Vein endothelial cell (primary cell): ENCODE measurements around a stretch of chr1.

DNA sequence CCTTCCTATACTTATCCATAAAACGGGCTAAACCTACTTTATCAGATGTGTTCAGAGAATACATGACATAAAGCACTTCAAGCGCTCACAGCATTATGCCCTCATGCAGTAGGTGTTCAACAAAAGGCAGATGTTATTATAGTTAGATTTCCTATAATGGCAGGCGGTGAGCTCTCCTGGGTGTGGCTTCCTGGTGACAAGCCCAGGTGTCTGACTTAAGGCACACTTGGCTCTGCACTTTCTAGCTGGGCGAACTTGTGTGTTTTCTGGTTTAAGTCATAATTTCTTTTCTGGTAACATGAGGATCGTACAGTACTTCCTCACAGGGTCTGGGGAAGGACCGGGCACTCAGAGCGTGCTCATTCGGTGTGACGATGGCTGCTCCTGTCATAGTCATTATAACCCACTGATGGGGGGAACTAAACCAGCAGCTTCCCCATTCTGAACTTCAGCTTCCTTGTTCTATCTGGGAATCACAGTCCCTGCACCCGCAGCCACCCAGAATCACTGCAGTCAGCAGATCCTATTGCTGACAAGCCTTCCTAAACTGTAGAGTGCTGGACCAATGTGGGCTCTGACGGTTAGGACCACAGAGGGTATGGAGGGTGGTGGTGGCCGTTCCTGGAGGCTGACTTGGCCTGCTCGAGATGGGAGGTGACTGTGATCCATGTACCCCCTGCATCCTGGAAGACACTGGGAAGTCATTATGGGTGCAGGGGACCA lies 52.8 kb downstream of the IGSF21 start:
- CAGE, long polyA plus RNA: no peak

GRCh38 chr1:18385127-18385887 lies 95.4 kb upstream of the KLHDC7A start:
- CAGE, long polyA plus RNA: no peak

GRCh38 chr1:18607530-18607792 lies 23.2 kb upstream of the PAX7 start:
- CAGE, long polyA plus RNA: no peak

GRCh38 chr1:18646543-18647244 lies 16.0 kb downstream of the PAX7 start:
- CAGE, long polyA plus RNA: no peak

DNA sequence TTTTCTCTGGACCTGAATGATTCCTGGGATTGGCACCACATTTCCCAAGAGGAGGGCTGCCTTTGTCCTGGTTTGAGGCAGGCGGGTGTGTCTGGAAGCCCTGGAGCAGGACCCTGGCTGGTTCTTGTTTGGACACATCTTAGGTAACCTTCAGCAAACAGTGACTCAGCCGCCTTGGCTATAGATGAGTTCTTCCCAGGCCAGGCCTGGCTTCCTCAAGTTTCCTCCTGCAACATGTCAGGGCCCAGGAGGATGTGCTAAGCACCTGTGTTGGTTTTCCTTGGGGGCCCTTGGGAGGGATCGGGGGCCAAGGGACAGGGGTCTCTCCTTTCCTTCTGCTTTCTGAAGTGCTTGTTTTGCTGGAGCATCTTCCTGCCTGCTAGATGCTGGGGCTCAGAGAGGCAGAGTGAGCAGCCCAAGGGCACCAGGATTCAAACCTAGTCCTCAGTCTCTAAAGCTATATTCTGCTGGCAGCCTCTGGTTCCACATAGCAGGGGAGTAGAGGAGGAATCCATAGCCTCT lies 38.2 kb downstream of the PAX7 start:
- CAGE, long polyA plus RNA: no peak

DNA sequence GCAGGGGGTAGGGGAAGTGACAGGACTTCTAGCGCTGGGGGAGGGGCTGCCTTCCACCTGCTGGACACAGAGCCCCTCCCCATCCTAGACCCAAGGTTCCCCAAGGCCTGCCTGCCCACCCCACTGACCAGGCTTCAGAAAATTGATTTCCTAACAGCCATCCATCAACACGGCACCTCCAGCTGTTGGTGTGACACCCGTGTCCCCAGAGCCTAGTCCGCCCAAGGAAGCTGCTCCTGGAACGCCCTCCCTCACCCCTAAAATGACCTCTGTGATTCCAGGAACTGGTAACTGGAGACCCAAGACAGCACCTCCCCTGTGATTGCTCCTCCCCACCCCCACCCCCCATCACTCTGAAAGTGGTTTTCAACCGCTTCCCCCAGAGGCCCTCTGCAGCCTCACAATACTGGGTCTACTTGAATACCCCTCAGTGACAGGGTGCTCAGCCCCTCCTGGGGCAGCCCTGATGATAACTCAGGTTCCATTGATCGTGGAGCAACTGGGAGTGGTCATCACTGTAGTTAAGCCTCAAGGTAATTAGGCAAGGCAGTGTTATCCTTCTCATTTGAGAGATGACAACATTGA lies 52.1 kb downstream of the TAS1R2 start:
- CAGE, long polyA plus RNA: no peak

DNA sequence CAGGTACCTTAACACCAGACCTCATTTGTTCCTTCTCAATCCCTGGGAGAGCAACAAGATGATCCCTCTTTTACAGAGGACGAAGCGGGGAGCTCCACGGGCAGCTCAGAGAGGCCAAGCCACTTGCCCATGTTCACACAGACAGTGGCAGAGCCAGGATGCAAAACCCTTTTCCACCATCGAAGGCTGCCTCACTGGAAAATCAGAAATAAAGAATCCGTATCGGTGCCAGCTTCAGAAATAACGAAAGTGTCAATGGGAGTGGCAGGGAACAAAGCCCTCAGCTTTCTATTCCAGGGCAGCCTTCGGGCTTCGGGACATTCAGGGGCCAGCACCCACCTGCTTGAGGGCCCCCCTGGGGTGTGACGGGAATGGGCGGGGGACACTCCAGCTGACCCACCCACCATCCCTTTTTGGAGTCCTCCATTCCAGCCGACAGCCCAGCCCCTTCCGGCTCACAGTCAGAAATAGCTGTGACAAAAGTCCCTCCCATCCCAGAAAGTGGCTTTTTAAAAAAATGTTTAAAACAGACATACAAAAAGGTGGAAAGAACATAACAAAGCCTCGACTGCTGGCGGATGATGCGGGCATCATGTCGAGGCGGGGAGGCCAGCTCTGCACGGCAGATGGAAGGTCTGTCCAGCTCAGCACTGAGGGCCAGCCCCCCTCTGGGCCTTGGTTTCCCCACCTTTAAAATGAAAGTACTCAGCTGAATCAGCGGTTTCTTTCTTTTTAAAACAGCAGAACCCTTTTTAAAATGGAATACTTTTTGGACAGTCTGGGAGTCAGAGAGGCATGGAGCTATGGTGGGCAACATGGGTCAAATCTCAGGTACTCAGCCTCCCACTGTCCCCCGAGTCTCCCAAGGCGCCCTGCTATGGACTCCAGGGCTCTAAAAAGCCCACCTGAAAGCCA lies 5.8 kb downstream of the IFFO2 start:
- CAGE, long polyA plus RNA: no peak

DNA sequence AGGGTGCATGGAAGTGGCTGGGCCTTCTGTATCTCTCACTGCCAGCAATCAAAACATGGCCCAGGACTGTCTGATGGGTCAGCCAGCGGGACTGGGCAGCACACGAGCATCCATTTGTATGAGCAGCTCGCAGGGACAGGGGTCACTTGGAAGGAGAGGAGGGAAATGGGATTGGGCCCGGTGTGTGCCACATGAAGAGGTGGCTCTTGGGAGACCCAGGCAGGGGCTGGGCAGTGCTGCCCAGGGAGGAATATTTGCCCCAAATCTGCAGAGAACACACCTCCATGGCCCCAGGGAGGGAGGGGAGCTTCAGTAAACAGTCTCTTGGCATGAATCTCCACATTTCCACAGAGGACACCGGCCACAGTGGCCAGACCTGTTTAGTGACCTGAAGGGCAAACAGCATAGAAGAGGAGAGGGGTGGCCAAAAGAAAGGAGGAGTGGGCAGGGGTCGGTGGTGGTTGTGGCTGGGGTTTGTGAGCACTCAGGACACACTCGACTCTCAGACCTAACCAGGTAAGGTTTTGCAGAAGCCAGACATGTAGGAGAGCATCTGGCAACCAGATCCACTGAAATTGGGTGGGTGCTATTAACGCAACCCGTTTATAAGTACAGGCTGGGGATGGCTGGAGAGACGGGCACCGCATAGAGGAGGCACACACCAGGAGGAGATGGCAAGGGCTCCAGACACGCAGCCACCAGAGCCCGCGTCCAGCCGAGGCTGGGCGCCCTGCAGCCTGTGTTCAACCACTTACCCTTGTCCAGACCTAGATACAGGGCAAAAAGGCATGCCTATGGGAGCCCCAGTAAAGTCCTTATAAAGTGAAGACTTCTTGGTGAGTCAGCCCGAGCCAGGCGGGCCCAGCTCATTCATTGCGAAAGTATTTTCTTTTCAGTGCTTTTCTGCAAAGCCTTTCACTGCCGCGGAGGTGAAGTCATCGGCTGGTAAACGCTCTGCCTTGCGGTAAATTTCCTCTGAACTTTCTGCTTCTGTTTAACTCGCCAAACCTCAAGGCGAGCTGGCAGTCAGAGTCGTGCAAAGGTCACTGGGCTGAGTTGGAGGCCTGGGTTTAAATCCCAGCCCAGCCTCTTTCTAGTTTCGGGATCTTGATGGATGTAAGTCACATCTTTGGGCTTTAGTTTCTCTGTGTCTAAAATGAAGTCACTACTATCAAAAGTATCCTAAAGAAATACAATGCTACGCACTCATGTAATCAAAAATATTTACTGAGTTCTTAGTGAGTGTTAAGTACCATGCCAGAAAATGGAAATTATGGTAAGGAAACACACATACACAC lies 54.3 kb upstream of the IFFO2 start:
- CAGE, long polyA plus RNA: no peak

GRCh38 chr1:19084450-19084945 lies 125.6 kb downstream of the UBR4 start:
- CAGE, long polyA plus RNA: no peak

GRCh38 chr1:19092509-19093244 lies 117.4 kb downstream of the UBR4 start:
- CAGE, long polyA plus RNA: no peak

DNA sequence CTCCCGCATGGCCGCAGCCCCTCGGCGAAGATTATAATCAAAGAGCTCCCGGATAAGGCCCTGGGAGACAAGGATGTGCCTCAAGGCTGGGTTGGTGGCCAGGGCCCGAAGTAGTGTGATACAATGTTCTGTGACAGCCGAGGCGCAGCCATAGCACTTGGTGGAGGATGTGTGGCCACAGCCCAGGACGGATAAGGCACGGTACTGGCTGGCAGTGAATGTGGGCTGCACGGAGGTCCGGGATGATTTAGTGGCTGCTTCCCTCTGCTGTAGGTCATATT lies 97.6 kb downstream of the UBR4 start:
- CAGE, long polyA plus RNA: no peak

GRCh38 chr1:19161525-19162042 lies 48.5 kb downstream of the UBR4 start:
- CAGE, long polyA plus RNA: no peak

DNA sequence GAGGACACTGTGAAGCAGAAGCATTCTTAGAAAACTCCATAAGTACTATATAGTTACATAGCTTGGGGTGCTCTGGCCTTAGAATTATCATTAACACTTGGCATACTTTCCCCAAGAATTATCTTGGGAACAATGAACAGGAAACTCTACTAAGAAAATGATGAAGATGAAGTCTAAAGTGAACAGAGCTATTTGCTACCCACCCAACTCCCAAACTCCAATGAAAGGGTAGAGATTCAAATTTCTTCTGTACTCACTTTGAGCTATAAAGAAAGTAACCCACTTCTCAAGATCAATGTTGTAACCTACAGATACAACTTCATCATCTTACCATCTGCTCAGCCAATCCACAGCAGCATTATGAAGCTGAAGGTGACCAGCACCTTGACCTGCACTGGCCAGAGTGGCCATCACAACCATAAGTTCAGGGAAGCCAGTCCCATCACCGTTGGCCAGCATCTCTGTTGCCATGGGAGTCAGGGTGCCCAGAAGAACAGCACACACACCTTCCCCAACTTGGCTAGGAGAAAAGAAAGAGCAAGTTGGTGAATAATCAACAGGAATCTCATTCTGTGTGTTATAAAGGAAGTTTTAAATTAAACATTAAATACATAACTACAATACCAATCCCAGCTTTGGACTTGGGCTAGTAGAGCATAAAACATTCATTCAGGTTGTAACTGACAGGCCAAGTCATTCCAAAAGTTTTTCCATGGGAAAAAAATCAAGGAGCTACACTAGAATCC lies 46.0 kb downstream of the UBR4 start:
- CAGE, long polyA plus RNA: no peak

DNA sequence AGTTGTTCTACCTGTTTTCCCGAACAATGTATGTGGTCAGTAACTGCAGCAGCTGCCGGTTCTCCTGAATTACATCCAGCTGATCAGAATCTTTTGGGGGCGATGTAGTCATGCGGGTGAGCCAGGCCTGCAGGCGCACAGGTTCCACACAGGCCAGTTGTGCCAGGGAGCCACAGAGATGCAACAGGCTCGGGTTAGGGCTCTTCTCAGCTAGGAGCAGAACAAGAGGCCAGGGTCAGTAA lies 45.4 kb downstream of the UBR4 start:
- CAGE, long polyA plus RNA: no peak

DNA sequence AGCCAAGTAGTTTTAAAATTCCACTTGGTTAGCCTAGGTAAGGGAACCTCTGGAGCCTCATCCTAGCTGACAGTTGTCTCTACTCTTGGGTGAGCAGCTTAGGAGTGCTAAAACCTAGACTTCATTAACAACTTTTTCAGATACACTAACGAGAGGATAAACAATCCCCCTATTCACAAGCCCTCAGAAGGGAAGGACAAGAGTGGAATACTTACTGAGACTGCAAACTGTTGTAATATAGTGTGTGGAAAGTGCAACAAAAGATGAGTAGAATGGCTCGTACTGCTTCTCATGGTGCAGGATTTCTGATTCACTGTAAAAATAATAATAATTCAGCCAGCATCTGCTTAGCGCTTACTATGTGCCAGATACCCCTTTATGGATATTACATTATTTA lies 8.6 kb downstream of the UBR4 start:
- CAGE, long polyA plus RNA: no peak

- CAGE, long polyA plus RNA: no peak
Measured at GRCh38 chr1:19208642-19209193, 1.3 kb downstream of the UBR4 start.

GRCh38 chr1:19250713-19251270 lies 532 bp downstream of the EMC1 start:
- CAGE, long polyA plus RNA: no peak

DNA sequence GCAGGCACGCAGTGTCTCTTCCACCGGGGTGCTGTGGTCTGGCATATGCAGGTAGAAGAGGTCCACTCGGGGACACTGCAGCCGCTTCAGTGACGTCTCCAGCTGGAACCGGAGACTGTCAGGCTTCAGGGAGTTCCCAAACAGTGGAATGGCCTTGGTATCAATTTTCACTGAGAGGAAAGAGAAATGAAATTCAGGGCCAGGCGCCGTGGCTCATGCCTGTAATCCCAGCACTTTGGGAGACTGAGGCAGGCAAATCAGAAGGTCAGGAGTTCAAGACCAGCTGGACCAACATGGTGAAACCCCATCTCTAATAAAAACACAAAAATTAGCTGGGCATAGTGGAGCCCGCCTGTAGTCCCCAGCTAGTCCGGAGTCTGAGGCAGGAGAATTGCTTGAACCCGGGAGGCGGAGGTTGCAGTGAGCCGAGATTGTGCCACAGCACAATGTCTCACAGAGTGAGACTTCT lies 2.3 kb downstream of the AKR7A3 start:
- CAGE, long polyA plus RNA: no peak

DNA sequence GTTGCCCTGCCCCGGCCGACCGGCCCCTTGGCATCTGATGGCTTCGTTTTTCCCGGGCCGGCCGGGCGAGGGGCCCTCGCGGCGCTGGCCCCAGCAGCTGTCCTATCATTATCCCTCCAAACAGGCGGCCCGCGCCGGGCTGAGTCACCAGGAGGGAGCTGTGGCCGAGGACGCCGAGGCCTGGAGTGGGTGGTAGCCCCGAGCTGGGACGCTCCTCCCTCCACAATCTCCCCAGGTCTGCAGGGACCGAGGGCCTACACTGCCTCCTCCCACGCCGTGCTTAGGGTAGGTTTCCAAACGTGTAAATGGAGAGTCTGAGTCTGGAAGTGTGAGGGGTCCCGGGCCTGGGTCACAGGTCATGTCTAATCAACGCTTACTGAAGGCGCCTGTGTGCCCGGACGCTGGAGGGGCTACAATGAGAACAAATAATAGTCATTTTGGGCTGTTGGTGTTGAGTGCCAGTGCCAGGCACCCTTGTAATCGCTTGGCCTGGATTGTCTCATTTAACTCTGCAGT lies 537 bp downstream of the SLC66A1 start:
- CAGE, long polyA plus RNA: no peak

DNA sequence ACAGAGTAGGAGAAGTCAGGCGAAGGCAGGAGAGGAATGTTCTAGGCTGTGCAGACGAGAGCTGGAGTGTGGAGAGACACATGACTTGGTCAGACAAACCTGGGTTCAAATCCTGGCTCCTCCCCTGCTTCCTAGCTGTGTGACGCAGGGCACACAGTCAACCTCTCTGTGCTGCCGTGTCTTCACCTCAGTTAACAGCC lies 15.6 kb downstream of the SLC66A1 start:
- CAGE, long polyA plus RNA: no peak